MCF 10A (cell line): ENCODE data around the genes HTR6 and RNF186.

DNA sequence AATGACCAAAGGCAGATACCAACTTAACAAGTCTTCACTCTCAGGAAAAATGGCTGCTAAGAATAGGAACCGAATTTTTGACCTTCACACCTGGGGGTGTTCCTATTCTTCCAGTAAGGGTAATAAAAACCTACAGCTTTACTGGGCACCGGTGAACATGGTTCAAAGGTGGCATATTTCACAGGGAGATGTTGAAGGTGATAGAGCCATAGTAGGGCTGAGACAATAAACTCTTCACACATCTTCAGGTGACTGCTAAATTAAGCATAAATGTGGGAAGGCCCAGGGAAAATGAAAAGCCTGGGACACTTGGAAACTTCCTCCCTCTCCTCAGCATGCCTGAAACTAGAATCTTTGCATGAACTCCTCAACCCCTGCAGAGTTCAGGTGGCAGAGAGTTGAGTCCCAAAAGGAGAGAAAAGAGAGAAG, 65.4 kb upstream of the IFFO2 start:
- PRO-cap, result no peak
- RRBS, result no CpG with 5 or more reads among the region's 2 CpGs

- PRO-cap, result no peak
- RRBS, result no CpG with 5 or more reads among the region's 6 CpGs
Observed at GRCh38 chr1:19096395-19096836, 113.7 kb downstream of the UBR4 start.

DNA sequence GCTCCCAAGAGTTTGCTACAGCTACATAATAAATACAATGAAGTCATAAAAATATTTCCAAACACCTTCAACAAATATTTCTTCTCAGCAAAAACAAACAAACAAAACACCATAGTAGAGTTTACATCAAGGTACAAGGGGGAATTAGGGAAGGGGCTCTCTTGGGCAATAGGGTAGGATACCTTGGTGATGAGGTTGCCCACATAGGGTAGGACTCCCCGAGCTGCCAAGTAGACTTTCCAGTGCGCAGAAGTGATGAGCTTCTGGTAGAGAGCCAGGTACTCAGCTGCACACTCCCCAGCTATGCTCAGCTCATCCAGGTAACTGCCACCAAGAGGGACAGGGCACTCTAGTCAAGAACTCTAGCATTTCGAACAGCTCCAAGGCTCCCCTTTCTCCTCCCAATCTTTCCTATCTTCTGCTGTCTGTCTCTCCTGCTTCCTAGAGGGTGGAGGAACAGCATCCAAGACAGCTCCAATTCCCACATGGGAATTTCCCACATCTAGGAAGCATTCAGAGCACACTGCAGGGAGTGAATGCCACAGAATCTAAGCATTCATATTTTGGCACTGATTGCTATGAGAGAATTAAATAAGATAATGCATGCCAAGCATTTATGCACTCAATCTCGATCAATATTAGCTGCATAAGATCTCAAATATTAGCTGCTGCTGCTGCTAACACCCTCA, 105.1 kb downstream of the UBR4 start:
- PRO-cap, result no peak
- RRBS, result no CpG with 5 or more reads among the region's 4 CpGs

- PRO-cap, result no peak
- RRBS, result no CpG with 5 or more reads among the region's 6 CpGs
Observed at GRCh38 chr1:19164788-19165029, 45.4 kb downstream of the UBR4 start.

DNA sequence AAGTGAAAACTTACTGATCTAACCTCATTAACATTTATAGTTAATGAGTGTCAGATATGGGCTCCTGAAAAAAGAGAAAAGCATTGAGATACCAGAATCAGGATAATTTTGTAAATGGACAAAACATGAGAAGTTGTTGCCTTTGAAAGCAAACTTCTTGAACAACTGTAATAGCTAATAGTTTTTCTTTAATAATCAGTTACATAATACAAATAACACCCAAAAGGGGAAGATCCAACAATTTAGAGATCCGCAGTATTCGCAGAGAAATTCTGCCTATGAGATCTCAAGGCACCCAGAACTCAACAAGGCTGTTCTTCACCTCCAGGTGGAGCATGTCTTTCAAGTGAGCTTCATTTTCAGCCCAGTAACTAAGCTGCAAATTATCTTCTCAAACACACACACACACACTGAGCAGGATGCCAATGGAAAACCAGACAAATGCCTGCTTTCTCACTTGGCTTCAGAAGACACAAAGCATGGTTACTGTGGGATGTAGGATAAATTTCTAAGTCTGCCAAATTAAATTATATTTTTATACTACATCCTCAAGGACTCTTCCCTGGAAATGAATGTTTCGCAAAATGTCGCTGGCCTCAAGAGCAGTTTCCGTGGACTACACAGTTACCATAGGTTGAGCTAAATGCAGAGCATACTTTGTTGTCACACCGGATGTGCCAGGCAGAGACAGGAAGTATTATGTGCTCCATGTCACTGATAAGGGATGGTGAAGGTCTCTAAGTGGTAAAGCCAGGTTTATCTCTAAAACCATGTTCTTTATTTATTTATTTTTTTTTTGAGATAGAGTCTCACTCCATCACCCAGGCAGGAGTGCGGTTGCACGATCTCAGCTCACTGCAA, 30.4 kb downstream of the UBR4 start:
- PRO-cap, result no peak
- RRBS, result no CpG with 5 or more reads among the region's 8 CpGs

DNA sequence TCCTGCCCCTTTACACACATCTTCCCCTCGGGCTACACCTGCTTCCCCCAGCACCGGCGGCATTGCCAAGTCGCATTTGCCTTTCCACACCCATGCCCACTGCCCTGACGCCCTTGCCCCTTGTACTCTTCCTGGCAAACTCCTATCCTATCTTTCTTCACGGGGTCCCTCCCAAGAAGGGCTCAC, 15.7 kb downstream of the AKR7A3 start:
- PRO-cap, result no peak
- RRBS, result no CpG with 5 or more reads among the region's 6 CpGs

GRCh38 chr1:19273973-19274560, 14.5 kb downstream of the AKR7A3 start:
- PRO-cap, result no peak
- RRBS, result no CpG with 5 or more reads among the region's 57 CpGs

DNA sequence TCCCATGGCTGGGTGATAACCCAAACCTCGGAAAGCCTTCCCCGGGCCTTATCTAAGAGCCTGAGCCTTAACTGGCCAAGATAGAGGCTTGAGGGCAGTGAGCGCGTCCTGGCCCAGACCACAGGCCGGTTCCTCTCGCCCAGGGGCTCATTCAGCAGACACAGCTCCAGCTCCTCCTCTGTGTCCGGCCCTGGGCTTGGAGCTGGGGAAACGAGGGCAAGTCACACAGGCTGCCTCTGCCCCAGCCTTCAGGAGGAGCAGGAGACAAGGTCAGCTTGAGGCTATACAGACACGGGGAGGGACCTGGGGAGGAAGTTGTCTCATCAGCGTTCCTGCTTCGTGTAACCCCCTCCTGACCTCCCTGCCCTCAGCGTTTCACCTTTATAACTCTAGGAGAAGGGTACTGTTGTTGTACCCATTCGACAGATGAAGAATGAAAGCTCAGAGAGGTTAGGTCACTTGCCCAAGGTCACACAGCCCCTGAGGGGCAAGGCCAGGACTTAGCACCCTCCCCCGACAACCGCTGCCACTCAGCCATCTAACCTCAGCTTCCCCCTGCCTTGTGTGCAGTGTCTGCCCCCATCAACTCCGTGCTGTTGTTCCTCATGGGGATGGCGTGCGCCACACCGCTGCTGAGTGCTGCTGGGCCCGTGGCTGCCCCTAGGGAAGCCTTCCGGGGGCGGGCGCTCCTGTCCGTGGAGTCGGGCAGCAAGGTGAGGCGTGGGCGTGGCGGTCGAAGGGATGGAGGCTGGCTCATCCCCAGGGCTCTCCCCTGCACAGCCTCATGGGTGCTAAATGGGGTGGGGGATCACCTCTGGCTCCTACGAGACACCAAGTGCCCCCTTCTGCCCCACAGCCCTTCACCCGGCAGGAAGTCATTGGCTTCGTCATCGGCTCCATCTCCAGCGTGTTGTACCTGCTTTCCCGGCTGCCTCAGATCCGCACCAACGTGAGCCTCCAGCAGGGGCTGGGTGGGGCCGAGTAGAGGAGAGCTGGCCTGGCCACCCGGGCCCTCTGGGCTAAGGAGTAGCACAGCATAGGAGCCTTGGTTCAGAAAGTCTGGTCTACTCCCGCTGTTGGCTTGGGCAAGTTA, 13.9 kb downstream of the SLC66A1 start:
- PRO-cap, result no peak
- RRBS, result 93% methylated on average over 15 of the region's 40 CpGs

DNA sequence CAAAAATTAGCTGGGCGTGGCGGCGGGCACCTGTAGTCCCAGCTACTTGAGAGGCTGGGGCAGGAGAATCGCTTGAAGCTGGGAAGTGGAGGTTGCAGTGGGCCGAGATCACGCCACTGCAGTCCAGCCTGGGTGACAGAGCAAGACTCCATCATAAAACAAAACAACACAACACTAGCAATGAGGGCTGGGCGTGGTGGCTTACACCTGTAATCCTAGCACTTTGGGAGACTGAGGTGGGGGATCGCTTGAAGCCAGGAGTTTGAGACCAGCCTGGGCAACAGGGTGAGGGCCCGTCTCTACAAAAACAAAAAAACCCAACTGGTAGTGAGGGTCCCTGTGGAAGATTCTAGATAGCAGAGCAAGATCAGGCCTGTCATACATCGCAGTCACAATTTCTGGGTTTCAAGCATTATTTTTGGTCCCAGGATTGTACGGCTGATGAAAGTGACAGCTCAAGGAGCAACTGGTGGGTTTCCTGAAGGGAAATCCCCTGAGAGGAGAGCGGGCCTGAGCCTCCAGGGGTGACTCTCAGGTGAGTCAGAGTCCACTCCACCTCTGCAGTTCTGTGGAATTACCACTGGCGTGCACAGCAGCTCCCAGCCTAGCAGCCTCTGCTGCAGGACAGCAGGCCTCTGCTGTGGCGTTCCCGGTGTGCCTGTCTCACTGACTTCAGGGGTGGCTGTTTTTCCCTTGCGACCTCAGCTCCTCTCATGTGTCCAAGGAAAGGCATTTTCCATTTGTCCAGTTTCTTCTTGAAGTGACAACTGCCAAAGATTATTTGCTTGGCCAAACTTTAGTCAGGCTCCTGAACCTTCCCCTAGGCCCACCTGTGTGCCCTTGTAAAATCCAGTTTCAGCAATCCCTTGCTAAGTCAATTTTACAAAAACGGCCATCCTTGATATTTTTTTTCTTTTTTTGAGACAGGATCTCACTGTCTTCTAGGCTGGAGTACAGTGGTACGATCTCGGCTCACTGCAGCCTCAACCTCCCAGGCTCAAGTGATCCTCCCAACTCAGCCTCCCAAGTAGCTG, 24.4 kb downstream of the SLC66A1 start:
- PRO-cap, result no peak
- RRBS, result no CpG with 5 or more reads among the region's 19 CpGs

GRCh38 chr1:19370798-19371340, 58.7 kb downstream of the SLC66A1 start:
- PRO-cap, result no peak
- RRBS, result no CpG with 5 or more reads among the region's 13 CpGs

GRCh38 chr1:19440251-19440793, 45.0 kb downstream of the CAPZB start:
- PRO-cap, result no peak
- RRBS, result no CpG with 5 or more reads among the region's 9 CpGs

- PRO-cap, result no peak
- RRBS, result no CpG with 5 or more reads among the region's 18 CpGs
Observed at GRCh38 chr1:19447677-19448374, 37.5 kb downstream of the CAPZB start.

DNA sequence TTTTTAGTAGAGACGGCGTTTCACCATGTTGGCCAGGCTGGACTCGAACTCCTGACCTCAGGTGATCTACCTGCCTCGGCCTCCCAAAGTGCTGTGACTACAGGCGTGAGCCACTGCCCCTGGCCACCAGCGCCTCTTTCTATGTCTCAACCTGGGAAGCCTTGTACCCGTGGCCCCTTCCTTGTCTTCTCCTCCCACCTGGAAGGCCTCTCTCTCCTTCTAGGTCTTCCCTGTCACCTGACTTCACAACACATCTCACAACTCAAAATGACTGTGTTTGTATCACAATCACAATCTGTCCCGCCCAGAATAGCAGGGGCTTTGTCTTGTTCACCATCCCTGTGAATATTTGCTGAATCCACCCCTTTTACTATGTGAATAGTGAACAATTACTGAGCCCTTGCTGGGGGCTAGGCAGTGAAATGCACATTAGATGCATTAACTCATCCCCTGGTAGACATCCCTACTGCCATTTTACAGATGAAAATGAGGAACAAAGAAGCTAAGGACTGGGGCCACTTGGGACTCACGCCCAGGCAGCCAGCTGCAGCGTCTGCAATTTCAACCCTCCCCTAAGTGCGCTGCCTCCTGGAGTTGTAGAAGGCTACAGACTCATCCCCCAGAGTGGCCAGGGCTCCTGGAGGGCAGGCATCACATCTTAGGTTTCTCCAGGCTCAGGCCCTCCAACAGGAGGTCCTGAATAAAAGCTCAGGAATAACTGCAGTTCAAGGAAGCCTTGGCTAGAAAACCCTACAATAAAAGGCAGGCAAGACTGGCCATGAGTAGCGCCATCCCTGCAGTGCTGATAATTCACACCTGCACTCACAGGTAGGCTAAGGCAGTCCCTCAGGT, 31.7 kb downstream of the CAPZB start:
- PRO-cap, result no peak
- RRBS, result no CpG with 5 or more reads among the region's 12 CpGs

- PRO-cap, result no peak
- RRBS, result 67% methylated on average over 2 of the region's 13 CpGs
Observed at GRCh38 chr1:19494823-19495656, 9.7 kb upstream of the CAPZB start.

DNA sequence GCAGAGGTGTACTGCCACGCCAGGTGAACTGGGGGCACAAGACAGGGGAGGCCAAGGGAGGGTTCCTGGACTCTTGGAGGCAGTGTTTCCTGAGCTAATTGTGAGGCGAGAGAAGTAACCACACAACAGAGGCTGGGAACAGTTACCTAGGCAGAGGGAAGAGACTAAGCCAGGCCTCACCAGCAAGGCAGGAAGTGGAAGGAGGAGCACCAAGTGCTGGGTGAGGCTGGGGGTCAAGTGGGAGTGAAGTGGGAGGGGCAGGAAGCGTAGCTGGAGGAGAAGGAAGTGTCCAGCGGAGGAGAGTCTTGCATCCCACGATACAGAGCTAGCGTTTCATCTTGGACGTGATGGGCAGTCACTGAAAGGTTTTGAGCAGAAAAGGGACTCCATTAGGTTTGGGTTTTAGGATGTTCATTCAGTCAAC, 48.3 kb upstream of the CAPZB start:
- PRO-cap, result no peak
- RRBS, result no CpG with 5 or more reads among the region's 7 CpGs

DNA sequence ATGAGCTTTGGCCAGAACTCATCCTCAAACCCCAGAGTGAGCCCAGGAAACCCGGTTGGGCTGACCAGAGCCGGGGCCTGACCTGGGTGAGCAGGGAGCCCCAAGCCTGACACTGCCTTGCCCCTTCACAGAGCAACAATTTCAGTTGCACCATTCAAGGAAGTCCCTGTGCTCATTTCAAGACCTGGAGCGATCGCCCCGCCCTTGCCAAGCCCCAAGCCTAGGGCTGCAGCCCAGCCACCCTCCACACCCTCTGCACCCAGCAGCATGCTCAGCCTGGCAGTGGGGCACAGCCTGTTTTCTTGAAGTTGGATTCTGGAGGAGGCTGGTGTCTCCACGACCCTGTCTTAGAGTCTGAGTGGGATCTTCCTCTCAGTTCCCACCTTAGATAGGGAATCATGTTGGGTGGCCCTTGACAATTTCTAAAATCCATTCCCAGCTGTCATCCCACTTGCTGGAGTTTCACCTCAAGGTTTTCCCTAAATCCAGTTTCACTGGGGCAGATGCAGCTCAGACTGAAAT, 2.4 kb downstream of the NBL1 start:
- PRO-cap, result no peak
- RRBS, result no CpG with 5 or more reads among the region's 6 CpGs

DNA sequence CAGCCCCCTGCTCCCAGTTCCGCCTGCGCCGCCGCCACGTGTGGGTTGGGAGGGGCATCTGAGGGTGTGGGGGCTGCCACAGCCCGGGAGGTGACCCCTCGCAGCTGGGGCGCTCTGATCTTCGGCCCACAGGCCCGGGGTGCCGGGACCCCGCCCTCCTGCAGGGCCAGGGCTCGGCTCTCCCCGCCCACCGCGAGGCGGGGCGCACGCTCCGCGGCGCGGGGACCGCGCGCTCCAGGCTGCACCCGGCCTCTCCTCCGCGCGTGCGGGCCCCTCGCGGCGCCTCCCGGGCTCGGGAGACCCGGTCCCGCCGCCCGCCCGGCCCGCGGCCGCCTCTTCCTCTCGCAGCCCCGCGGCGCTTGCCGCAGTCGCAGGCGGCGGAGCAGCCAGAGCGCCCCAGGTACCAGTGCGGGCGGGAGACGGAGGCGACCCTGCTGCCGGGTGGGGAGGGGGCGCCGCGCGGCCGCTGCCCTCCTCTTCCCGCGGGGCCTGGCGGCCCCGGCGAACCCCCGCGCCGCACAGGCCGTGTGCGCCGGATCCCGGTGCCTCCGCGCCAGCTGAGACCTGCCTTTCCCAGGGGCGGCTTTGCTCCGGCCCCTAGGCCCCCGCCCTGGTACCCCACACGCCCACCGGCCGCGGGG, at the start of gene HTR6:
HTR6 (plus strand) TSS at position 242 of the 641 bp plus-strand sequence.
- PRO-cap, result no peak
- RRBS, result 19% methylated on average over 32 of the region's 84 CpGs

- PRO-cap, result unidirectional peak, plus-strand start at chr1:19799059
- RRBS, result no CpG with 5 or more reads among the region's 4 CpGs
Observed at GRCh38 chr1:19798747-19799253, 916 bp downstream of the TMCO4 start.

DNA sequence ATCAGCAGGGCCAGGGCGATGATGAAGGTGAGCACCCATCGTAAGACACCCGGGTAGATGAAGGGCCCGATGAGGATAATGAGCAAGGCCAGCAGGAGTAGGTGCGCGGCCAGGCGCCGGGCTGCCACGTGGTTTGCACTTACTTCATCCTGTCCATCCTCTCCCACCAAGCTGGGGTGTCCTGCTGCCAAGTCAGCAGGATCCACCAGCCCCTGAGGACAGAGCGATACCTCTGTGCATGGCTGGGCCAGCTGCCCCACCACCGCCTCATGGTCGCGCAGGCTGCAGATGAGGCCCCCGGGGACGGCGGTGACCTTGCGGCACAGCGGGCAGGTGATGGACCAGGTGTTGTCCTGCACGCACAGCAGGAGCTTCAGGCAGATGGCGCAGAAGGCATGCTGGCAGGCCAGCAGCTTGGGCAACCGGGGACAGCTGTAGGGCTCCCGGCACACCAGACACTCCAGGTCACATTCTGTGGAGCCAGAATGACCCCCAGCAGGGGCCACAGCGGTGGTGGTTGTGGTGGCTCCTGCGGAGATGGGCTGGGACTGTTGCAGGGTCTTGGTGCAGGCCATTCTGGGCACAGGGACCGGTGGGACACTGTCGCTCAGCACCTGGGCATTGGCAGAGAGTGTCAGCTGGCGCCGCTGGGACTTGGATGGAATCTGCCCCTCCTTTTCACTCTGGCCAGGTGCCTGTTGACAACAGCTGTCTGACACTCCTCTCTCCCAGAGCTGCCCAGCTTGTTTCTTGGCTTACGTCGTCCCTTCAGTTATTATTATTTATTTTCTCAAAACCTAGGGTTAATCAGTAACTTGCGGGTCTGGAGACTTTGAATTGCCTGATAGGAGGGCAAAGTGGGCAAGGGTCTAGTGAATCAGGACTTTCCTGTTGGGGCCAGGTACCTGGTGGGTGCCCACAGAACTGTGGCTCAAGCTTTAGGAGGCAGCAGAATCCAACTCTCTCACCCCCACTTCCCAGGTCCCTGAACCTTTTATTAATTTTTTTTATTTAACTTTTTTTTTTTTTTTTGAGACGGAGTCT, at the start of gene RNF186:
RNF186 (minus strand) TSS at position 757 of the 1,044 bp plus-strand sequence.
- PRO-cap, result no peak
- RRBS, result 88% methylated on average over 8 of the region's 32 CpGs

DNA sequence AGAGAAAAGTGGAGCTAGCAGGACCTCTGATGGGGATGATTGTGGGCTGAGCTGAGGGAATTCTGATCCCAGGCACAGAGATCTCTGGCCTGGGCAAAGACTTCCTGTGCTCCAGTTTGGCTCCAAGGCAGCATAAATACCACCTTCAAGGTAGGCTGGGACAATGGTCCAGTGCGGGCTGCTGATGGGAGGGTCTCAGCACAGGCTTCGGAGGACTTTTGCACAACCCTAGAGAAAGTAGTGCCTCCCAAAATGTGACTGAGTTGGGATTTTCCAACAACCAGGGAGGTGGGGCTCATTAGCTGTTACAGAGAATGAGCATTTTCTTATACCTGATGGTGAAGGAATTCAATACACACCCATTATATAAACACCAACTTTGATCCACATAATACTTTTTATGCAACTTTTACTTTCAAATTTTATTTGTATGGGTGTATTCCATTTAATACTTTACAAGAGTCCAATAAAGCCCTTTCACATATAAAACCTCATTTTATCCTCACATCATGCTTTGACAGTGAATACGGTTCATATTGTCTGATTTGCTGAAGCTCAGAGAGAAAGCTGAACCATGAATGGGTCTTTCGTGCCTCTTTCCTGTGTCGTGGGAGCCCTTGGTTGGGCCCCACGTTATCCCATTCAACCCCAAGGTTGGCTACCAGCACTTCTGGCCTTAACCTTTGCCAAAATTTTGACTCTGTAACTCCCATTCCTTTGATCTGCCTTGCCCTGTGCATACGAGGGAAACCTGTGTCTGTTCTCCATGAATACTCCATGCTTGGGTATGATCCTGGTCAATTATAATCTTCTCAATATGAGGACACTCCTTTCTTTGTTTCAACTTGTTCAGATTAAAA, 31.3 kb upstream of the RNF186 start:
- PRO-cap, result no peak
- RRBS, result no CpG with 5 or more reads among the region's 7 CpGs